Measurements from ENCODE around the gene IAH1.

DNA sequence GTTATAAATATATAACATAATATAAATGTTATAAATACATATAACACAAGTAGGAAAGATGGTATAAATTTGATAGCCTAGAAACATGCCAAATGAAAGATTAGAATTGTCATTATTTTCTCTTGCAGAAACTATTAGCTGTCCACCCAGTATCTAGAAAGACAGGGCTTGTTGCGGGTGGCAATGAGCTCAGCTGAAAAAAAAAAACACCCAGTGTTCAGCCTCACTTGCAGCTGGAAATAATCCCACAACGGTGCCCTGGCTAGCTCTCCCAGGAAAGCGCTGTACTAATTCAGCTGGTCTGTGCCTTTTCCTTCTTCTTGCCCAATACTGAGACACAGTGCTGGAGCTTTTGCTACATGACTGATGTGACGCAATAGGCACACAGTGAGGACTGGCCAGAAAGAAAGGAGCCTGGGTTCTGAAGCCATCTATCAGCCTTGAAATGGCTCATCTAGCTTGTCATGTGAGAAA is 16.2 kb downstream of the KIDINS220 start:
- PRO-cap: no peak

DNA sequence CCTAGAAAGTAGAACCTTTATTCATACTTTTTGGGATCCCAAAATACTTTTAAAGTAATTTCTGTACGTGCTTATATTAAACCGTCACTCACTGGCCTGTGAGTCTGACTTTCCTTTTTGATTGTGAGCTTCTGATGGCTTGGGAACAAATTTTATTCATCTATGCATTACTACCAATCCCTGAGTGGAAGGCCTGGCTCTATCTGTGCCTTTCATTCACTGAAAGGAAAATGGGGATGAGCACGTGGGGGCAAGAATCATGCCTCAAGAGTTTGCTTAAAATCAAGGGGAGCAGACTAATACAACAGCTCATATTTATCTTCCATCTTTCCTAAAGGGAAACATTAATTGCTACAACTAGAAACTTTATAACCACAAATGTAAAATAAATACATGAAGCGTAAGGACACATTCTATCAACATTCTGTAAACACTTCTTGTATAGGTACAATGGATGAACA is 28.2 kb downstream of the MBOAT2 start:
- PRO-cap: no peak

- PRO-cap: no peak
Measured at GRCh38 chr2:9258959-9259306, 52.3 kb downstream of the ASAP2 start.

GRCh38 chr2:9298211-9299077 is 91.8 kb downstream of the ASAP2 start:
- PRO-cap: no peak

DNA sequence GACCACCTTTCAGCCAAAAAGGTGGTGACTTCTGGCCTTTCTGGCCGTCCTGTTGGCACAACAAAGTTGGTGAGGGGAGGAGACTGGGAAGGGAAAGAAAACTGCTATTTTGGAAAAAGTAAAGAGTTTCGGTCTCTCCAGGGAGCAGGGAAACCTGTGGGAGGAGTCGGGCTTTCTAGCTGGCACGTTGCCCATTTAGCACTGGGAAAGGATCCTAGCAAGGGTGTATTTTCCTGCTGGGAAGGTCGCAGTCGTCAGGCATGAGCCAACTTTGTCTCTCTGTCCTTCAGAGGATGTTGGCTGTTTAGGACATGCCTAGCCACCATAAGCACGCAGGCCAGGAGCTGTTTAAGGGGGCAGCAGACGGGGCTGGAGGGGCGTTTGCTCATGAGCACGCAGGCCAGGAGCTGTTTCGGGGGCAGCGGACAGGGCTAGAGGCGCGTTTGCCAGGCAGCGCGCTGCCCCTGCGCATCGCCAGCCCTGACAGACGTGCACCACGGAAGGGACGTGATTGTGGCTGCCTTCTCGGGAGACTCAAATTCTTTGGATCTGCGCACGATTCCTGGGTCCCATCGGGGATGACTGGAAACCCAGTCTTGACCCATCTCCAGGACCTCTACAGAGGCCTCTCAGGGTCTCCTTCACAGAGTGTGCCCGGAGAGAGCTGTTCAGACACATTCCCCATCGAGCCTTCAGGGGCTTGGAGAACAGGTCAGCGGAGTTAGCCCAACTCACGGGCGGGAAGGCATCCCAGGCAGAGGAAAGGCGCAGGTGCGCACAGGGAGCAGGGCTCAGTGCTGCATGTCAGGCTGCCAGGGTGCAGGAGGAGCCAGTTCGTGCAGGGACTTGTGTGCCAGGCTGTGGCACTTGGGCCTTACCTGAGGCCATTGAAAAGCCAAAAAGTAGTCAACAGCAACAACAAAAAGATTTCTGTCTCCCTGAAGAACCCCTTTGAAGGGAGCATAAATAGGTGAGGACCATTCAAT is 104.3 kb downstream of the ITGB1BP1 start:
- PRO-cap: no peak

GRCh38 chr2:9474316-9474662 is at the start of gene IAH1:
TSS of gene IAH1 (plus strand) at chr2:9474551.
- PRO-cap: bidirectional peak, plus-strand start at chr2:9474567, minus-strand start at chr2:9474513

DNA sequence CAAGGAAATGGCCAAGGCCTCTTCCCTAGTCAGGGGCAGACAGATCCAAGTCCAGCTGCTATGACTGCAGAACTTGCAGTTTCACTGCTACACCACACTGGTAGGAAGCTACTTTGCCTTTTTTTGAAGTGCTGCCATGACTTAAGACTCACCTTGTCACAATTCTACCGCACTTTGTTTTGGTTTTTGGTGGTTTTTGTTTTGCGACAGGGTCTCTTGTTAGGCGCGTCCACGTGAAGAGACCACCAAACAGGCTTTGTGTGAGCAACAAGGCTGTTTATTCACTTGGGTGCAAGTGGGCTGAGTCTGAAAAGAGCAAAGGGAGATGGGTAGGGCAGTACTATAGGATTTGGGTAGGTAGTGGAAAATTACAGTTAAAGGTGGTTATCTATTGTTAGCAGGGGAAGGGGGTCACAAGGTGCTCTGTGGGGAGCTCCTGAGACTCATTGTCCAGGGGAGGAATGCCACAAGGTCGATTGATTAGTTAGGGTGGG is 2.0 kb downstream of the IAH1 start:
- PRO-cap: no peak

DNA sequence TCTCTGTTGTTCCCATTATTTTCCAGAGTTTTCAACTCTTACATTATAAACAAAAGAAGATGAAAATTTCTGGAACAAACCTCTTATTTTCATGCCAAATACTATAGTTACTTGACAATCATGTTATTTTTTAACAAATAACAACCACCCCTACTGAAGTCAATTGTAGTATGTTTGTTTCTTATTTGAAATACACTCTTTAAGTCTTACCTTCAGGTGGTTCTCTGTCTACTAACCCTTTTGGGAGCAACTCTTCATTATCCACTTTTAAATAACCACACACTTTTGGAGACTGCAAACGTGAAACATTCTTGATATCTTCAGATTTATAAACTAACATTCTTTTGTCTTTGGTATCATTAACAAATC is 28.1 kb downstream of the ADAM17 start:
- PRO-cap: no peak

- PRO-cap: no peak
Measured at GRCh38 chr2:9555149-9555613, 449 bp downstream of the ADAM17 start.

DNA sequence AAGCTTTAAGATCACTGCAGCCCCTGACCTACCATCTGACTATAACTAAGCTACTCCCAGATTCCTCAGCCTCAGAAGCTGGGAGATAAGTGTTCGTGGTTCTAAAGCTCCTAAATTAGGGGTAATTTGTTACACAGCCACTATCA is 3.5 kb upstream of the ADAM17 start:
- PRO-cap: no peak

- PRO-cap: no peak
Measured at GRCh38 chr2:9584302-9584783, 28.7 kb upstream of the ADAM17 start.

- PRO-cap: no peak
Measured at GRCh38 chr2:9621147-9621789, 9.5 kb downstream of the YWHAQ start.

DNA sequence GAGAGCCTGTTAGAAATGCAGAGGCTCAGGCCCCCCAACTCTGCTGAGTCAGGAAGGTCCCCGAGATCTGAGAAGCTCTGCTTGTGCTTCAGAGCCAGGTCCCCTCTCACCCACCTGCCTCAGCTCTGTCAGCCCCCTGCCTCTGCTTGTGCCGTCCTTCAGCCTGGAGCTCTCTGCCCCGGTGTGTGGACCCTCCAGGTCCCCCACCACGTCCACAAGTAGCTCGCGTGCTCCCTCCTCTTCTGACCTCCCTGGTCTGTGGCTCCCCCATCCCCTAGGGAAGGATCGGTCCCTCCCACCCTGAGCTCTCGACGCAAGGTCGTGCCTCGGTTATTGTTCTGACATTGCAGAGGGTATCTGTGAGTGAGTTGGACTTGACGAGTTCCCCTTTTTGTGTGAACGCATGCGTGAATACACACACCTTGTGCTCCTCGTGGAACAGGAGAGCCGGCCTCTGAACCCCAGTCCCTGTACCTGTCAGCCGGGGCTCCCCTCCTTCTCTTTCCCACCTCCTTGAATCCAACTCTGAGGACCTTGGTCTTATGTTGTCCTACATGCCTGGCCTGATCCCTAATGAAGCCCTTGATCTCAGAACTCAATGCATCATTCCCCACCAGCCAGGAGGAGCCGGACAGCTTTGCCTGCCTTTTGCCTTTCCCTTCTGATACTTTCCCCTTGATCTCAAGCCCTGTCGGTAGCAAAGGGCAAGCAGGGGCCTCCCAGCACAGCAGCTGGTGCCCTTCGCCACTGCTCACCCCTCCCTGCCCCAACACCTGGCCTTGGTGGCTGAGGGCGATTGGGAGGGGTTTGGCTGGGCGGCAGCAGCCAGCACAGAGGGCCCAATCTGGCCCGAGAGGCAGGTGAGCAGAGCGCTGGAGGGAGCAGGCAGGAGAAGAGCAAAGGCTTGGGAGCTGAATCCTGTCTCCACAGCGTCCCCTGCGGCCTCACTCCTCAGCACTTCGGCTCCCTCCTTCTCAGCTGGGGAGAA is 75.3 kb upstream of the TAF1B start:
- PRO-cap: no peak

- PRO-cap: no peak
Measured at GRCh38 chr2:9772987-9773344, 70.3 kb upstream of the TAF1B start.

GRCh38 chr2:9990620-9991204 is 39.2 kb downstream of the GRHL1 start:
- PRO-cap: no peak

- PRO-cap: no peak
Measured at GRCh38 chr2:10007348-10007809, 36.0 kb upstream of the KLF11 start.

DNA sequence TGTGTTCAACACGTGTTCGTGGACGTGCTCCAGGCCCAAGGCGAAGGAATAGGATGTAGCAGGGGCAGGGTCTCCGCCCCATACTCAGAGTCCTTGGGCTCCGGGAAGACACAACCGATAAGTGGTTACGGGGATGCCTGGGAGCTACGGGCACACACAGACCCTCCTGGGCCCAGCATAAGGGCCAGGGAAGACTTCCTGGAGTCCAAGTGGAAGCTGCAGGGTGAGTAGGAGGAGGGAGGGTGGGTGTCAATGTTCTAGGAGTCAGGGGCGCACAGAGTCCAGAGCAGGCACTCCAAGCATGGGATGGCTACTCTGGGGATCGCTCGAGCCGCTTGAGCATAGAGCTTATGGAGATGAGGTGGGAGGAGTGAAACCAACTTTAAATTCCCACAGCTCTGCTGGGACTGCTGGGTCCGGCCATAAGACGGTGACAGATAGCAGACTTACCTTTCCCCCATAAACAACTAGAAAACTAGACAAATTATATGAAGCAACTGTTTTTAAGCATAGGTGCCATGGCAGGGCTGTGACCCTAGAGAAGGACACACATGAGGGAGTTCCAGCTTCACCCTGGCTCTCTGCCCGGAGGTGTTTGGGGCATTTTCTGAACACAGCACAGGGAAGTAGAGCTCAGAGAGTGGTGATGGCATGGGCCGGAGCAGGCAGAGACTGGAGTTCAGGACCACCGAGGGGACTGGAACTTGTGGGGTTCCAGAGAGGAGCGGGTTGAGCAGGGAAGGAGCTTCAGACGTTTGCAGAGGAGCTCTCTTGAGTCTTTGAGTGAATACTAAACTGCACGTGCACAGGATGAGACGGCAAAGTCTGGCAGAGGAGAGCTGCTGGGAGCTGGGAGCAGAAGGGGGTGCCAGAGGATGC is 26.8 kb upstream of the KLF11 start:
- PRO-cap: no peak

- PRO-cap: bidirectional peak, plus-strand start at chr2:10042867, minus-strand start at chr2:10042740; bidirectional peak, plus-strand start at chr2:10043572, minus-strand start at chr2:10043336
Measured at GRCh38 chr2:10042265-10043494, 670 bp upstream of the KLF11 start.

GRCh38 chr2:10056982-10058269 is 14.1 kb downstream of the KLF11 start:
- PRO-cap: no peak

GRCh38 chr2:10122062-10122432 is 492 bp upstream of the RRM2 start:
- PRO-cap: no peak

All from ureter (tissue), 1 donor.